Cardiac ventricle fibroblast (primary cell): ENCODE measurements around a stretch of chr14.

GRCh38 chr14:99247268-99247838, 24.6 kb downstream of the BCL11B start:
- RAMPAGE, long total RNA, result no peak

DNA sequence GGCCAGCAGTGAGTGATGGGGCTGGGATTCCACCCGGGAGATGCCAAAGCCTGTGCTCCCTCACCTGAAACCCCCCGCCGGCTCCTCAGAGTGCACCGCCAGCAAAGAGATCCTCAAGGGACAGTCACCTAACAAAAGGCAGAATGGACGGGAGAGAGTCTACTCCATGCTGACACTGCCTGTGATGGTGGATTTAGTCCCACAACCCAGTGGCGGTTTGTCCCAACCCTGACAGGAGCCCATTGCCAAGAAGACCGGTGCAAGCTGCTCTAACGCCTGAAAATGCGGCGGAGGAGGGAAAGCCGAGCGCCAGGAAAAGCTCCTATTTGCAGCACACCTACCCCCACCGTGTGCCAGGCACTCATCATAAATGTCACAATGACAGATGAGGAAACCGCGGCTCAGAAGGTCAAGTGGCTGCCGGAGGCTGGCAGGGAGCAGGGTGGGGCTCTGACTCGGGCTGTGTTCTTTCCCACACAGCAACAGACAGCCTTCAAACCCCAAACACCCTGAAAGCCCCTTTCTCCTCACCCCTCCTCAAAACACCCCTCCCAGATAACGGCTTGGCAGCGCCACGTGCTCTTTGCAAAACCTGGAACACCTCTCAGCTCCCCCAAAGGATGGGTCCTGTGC, 18.7 kb downstream of the BCL11B start:
- RAMPAGE, long total RNA, result no peak

GRCh38 chr14:99266078-99267268, 5.5 kb downstream of the BCL11B start:
- RAMPAGE, long total RNA, result no peak

- RAMPAGE, long total RNA, result no peak
Measured at GRCh38 chr14:99468621-99469448, 11.8 kb downstream of the SETD3 start.

DNA sequence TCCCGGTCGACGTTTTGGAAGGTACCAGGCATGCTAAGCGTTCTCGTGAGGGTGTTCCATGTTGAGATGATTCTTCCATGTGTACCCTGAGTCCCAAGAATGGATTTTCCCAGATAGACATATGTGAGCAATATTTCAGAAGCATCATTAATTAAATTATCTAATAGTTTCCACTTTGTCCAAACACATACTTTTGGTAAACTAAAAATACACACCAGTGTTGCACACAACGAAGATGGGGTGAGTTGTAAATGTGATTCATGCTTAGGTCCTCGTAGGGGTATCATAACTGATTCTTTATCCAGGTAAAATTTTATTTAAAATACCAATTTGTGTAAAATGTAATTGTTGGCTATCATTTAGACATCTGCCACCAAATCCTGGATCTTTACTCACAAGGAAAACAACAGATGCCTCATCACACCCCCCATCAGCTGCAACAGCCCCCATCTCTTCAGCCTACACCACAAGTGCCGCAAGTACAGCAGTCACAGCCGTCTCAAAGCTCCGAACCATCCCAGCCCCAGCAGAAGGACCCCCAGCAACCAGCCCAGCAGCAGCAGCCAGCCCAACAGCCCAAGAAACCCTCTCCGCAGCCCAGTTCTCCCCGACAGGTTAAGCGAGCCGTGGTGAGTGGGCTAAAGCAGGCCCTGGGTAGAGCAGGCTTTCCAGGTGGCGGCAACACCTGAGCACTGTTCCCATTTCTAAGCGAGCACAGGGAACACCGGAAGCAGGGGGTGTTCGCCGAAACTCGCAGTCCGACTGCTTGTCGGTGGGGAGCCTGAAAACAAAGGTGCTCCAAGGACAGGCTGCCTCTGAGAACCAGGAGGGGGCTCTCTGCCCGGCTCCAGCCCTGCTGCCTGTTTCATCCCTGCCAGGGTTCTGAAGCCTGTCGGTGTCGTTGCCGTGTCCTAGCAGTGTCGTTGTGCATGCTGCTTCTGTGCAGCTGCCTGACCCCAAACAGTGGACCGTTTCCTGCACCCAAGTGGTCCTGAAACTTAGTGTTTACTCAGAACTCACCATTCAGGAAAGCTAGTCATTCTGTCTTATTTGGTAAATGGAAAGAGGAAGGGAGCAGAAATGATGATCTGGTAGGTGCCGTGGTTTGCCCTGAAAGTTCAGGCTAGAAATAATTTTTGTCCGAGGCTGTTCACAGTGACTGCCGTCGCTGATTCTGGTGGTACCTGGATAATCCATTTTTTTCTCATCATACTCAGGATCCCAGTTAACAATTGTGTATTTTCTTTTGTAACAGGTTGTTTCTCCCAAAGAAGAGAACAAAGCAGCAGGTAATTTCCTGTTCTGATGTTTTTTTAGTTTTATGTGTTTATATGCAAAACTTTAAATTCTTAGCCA, 21.6 kb downstream of the CCNK start:
- RAMPAGE, long total RNA, result no peak

GRCh38 chr14:99554038-99554736, 49.8 kb downstream of the CCDC85C start:
- RAMPAGE, long total RNA, result no peak

DNA sequence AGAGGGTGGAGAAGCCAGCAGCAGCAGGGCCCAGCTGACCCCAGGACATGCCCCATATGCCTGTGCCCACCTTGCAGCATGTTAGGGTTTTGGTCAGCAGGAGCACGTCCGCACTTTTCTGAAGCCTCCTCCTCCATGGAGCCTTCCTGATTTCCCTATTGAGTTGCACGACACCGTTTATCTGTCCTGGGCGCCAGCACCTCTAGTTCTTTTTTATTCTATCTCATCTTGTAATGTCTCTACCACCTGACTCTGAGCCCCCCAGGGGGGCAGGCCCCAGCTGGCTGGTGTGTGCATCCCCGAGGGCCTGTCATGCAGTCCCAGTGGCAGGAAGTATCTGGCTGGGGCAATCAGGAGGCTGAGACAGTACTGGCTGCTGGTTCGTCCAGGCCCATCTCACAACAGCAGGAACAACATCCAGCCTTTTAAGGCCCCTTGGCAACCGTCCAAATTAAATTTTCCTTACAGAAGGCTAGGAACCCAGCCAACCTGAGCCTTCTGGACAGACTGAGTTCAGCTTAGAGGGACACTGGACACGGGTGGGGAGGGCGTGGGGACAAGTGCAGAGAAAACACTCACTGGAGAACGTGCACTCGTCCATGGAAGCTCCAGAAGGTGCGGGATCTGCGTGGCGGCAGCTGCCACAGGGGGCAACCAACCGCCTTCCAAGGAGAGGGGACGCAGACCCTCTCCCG, 39.5 kb downstream of the CCDC85C start:
- RAMPAGE, long total RNA, result no peak

DNA sequence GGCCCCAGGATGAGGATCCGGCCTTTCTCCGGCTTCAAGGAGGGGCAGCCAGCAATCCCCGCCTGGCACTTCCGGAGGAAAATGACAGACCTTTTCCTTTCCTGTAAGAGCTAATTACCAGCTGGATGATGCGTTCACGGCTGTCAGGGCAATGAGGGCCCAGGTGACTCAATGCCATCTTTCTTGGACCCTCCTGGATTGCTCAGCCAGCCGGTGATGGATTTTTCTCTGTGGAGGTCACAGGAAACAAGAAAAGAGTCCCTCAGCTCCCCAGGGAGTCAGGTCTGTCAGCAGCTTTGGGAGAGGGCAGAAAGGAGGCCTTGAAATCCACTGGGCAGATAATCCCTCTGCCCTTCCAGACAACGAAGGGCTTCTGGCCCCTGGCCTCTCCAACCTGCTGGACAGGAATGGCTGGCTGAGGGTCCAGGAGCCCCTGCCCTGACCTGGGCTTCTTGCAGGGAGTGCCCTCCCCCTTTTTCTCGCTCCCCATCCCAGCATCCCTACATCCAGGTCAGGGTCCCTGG, 16.0 kb upstream of the CCDC85C start:
- RAMPAGE, long total RNA, result no peak

DNA sequence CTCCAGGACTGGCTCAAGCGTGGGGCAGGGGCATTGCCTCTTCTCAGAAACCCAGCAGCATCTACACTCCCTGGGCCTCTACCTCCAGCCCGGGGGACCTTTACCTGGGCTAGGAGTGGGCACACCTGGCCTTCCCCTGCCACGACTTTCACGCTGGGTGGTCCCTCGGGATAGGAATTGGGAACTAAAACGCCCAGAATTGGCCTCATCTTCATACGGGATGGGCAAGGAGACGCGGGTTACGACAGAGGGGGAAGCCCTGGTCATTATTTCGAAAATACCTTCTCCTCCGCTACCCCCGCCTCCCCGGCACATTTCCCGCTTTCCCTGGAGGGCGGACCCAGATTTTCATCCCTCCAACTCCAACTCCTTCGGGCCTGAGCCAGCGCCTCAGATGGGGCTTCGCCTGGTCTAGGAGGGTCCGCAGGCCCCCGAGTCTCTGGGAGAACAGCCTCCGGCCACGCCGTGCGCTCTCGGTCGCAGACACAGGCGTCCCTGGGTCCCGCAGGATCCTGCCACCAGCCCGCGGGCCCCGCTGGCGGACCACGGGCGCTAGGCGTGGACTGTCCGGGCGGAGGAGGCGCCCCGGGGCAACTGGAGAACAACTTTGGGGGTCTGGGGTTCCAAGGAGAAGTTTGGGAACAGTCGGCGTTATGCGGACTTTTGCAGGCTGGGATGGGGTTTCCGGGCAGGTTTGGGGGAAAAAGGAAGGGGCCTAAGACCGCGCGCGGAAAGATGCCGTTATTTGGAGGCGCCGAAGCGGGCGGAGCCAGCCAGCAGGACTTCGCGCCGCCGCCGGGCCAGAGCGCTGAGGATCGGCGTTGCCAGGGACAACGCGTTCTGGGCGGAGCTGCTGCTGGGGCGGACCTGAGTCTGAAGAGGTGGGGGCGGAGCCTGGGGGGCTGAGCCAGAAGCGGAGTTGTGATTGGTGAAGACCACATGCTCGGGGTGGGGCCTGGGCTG, 642 bp upstream of the CYP46A1 start:
- RAMPAGE, long total RNA, result no peak

DNA sequence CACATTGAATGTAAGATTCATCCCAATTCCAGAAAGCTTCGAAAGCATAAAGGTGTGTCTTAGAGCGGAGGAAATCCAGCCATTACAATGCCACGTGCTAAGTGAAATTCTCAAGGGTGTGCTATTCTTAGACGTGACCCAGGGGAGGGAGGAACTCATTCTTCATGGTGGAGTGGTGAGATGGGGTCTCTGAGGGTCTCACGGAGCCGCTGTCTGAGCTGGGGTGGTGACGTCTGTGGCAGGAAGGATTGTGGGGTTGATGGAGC, 25.1 kb upstream of the EML1 start:
- RAMPAGE, long total RNA, result no peak

- RAMPAGE, long total RNA, result no peak
Measured at GRCh38 chr14:100025191-100025553, 40.0 kb upstream of the EVL start.

DNA sequence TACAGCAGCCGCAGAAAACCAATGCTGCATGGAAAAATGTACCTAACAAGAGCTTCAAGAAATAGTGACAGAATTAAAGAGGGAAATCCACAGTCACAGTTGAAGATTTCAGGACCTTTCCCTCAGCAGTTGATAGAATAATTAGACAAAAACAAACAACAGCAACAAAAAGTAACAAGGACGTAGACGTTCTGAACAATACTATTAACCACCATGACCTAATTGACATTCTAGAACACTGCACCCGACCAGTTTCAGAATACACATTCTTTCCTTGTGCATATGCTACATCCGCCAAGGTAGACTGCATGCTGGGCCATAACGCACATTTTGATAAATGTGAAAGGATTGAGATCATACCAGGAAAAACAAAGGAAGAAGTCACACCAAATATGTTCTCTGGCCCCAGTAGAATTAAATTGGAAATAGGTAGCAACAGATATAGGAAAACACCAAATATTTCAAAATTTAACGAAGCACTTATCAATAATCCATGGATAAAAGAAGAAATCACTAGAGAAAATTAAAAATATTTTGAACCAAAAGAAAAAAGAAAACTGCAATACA, 1.6 kb upstream of the EVL start:
- RAMPAGE, long total RNA, result no peak

DNA sequence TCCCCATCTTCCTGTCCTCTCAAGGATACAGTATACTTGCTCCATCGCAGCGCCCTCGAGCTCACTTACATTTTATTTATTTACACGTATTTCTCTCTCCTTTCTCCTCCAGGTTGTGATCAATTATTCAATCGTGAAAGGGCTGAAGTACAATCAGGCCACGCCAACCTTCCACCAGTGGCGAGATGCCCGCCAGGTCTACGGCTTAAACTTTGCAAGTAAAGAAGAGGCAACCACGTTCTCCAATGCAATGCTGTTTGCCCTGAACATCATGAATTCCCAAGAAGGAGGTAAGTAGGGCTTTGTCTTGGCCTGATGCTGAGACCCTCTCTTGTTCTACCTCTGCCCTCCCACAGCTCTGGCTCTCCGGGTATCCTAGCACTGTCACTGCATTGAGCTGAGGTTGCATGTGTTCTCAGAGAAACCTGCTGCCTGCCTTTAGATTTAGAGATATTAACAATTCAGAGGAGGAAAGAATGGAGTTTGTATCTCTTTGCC, 32.2 kb downstream of the EVL start:
- RAMPAGE, long total RNA, result no peak

- RAMPAGE, long total RNA, result no peak
Measured at GRCh38 chr14:100106203-100106587, 41.0 kb downstream of the EVL start.

- RAMPAGE, long total RNA, result no peak
Measured at GRCh38 chr14:100129489-100129716, 30.0 kb downstream of the DEGS2 start.

GRCh38 chr14:100142133-100142582, 17.3 kb downstream of the DEGS2 start:
- RAMPAGE, long total RNA, result no peak

DNA sequence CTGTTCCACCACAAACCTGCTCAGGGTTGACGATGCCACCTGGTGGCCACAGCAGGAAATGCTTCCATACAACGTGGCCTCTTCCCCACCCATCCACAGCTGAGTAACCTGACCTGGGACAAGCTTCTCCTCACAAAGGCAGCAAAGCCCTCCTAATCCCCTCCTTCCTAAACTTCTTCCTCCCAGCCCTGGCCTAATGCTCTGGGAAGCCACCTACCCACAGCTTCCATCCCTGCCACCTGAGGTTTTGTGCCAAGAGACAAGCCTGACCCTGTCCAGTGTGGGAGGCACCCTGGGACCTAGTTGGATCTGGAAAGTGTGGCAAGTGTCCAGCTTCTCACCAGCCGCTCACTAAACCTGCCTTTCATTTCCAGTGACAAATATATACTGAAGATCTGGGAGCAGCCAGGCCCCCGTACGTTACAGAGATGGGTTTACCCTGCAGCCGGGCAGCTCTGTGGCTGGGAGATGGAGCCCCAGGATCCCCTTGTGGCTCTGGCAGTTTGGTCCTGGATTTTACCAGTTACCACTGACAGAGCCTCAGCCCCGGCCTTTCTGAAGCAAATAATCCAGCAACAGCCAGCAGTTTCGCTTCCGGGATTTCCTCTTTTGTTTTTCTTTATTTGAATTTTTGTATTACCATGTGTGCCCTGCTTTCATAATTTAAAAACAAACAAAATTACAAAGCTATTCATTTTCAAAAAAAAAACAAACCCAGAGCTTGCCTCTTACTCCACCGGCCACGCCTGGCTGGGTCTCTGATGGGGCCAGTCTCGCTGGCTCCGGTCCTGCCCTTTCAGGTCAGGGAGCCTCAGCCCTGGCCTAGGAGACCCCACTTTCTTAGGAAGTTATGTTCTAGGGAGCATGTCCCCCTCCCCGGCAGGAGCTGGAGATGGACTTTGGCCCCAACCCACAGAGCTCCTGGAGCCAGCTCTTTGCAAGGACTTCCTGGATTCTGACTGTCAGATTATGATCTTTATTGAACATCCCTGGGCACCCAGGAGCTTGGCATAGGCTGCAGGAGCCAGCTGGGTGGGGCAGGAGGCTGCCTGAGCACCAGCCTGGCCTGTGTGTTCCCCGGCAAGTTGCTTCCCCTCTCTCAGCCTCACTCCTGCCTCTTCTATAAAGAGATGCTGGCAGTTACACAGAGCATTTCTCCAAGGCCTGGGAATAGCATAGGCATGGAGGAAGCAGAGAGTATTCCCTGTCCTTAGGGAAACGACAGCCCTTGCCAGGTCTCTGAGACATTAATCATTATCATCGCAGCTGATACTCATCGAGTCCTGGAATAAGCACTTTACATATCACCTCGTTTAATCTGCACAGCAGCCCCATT, 3.8 kb downstream of the DEGS2 start:
- RAMPAGE, long total RNA, result no peak

GRCh38 chr14:100165293-100165831, 5.9 kb upstream of the DEGS2 start:
- RAMPAGE, long total RNA, result no peak

- RAMPAGE, long total RNA, result no peak
Measured at GRCh38 chr14:100239825-100241026, 1.3 kb downstream of the YY1 start.

DNA sequence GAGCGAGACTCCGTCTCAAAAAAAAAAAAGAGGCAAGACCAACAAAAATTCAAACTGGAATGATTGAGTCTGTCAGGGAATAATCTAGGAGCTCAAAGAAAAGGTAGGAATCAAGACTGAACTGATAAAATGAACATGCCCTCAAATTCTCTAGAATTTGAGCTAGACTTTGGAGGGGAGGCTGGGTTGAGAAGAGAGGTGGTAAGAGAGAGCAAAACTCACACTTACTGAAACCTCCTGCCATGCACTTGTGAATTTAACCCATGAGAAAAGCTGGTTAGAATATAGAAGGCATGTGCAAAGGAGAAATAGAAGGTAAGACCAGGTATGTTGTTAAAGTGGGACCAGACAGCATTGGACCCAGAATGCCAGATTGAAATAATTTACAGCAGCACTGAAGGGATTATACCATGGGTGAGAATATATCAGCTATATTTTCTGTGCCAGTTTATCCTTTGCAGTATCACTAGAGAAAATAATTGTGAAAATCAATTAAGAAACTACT, 20.6 kb downstream of the YY1 start:
- RAMPAGE, long total RNA, result no peak